ENCODE data around the gene RCBTB2.

GRCh38 chr13:46578836-46579500, 26.0 kb downstream of the LRCH1 start:
- PRO-cap: no peak

- PRO-cap: no peak
Observed at GRCh38 chr13:46660586-46661494, 107.9 kb downstream of the LRCH1 start.

GRCh38 chr13:46751601-46752458, 45.1 kb downstream of the ESD start:
- PRO-cap: no peak

DNA sequence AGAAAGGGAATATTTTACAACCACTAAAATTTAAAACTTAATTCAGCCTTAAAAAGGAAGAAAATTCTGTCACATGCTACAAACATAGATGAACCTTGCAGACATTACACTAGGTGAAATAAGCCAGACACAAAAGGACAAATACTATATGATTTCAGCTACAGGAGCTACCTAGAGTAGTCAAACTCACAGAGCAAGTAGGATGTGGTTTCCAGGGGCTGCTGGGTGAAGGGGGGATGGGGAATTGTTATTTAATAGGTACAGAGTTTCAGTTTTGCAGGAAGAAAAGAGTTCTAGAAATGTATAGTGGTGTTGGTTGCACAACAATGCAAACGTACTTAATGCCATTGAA, 46.8 kb upstream of the ITM2B start:
- PRO-cap: no peak

- PRO-cap: no peak
Observed at GRCh38 chr13:48231940-48232466, 1.0 kb upstream of the ITM2B start.

DNA sequence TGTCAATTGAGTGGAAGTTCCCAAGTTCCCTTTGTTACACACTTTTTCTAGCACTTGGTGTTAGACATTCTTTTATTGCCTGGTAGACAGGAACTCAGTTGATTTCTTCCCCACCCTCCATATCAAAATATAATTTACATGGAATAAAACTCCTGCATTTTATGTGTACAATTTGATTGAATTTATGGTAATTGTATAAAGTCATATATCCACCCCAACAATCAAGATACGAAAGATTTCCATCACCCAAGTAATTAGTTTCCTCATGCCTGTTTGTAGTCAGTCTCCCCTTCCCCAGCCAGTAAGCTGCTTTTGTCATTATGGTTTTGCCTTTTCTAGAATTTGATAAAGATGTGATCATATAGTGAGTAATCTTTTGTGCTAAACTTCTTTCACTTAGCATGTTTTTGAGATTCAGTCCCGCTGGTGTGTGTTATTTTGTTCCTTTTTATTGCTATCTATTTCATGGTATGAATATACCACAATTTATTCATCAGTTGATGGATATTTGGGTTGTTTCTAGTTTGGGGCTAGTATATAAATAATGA, 15.9 kb downstream of the ITM2B start:
- PRO-cap: no peak

GRCh38 chr13:48394684-48395346, 18.1 kb downstream of the LPAR6 start:
- PRO-cap: no peak

DNA sequence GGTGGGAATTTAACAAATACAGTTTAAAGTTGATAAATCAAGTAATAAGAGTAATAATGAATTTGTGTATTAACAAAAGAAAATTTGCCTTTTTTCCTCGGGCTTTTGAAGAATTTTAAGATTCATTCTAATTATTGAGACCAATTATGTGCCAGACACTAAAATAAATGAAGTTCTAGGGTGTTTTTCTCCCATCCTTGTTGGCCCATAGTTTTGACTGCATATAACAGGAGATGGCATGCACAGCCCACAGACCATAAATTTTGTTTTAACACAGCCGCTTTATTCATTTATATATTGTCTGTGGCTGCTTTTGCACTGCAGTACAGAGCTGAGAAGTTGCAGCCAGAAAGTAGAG, 7.7 kb downstream of the LPAR6 start:
- PRO-cap: no peak

DNA sequence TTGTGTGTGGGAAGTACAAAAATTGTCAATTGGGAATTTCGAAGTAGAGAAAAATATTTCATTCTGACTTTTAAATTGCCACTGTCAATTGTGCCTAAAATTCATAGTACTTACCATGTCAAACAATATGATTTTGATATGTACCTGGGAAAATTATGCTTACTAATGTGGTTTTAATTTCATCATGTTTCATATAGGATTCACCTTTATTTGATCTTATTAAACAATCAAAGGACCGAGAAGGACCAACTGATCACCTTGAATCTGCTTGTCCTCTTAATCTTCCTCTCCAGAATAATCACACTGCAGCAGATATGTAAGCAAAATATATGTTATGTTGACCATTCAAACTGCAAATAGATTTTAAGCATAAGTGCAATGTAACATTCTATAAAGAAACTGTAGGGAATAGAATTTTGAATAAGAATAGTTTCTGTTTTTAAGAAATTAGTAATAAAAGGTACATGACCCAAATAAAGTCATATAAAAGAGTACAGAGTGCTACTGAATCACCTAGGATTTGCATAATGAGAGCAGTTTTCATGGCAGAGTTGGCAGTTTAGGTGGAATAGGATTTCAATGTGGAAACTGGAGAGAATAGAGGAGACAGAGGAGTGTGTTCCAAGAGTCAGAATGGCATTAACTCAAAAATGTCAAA, 40.0 kb upstream of the LPAR6 start:
- PRO-cap: no peak

- PRO-cap: no peak
Observed at GRCh38 chr13:48491255-48491940, 41.5 kb downstream of the RCBTB2 start.

GRCh38 chr13:48532344-48533536, at the start of gene RCBTB2:
Gene RCBTB2 (minus strand): TSS chr13:48533080.
- PRO-cap: bidirectional peak, plus-strand start at chr13:48532840, minus-strand start at chr13:48532752

DNA sequence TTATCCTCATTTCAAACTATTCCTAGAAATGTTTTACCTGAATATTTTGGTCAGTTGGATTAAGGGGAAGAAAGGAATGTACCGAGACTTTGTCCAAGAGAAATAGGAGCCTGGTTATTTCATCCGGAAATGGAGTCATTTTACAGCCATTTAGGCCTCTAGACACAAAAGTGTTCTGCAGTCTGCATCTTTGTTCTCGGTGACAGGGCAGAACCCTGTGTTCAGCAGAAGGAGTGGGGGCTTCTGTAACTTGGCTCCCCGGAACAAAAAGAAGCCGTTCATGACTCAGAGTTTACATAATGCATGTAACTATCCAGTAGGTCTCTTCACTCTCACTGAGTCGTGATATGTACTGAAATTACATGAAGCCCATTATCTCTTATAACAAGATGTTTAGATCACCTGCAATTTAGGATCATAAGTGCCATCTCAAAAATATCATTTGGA, 21.6 kb upstream of the FNDC3A start:
- PRO-cap: no peak

- PRO-cap: no peak
Observed at GRCh38 chr13:49096416-49097141, 120.9 kb downstream of the FNDC3A start.

GRCh38 chr13:49304900-49305620, 57.3 kb downstream of the CDADC1 start:
- PRO-cap: no peak

DNA sequence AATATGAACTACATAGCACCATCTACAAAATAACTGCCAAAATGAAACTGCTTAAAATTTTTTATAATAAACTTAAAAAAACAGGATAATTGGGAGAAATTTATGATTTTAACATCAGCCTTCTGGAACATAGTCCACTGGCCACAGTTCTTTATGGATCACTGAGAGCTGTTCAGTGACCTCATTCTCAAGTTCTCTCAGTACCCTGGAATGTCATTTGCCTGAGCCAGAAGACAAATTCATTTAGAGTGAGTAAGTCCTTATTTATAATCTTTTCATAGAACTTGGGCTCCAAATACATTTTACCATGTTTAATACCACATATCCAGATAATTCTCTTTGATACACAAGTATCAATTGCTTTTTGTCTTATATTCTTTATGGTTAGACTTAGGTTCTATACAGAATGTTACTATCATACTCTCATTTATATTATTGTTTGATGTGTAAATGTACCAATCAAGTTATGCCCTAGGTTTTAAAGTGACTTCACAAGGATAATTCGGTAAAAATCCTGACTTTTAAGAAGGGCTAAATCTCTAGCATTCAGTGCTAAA, 87.6 kb downstream of the CAB39L start:
- PRO-cap: no peak

- PRO-cap: no peak
Observed at GRCh38 chr13:49454765-49454964, 10.6 kb downstream of the SETDB2 start.

DNA sequence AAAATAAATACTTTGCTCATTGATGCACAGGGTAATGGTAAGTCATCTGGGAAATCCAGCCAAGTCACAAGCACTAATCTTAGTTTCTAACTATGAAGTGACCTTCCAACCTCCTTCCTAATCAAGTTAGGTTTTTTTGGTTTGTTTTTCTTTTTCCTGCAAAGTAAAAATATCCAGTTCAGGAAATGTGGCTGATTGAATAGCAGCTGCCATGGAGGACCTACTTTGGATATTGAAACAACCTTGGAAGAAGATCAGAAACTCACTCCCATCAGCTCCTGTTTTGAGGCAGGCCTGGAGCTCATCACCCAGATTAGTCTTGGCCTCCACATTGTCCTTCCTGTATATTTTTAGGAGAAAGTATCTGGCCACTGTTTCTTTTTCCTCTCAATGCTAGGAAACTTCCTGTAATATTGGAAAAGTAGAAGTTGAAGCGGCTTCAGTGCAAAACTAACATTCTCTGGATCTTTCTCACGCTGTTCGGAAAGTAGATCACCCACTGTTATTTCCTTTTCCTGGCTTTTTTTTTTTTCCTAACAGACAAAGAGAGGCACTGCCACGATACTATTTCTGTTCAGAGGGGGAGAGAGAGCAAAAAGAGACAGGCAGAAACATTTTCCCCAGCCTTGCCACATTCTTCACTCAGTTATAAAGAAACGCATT, 12.2 kb upstream of the ARL11 start:
- PRO-cap: no peak

DNA sequence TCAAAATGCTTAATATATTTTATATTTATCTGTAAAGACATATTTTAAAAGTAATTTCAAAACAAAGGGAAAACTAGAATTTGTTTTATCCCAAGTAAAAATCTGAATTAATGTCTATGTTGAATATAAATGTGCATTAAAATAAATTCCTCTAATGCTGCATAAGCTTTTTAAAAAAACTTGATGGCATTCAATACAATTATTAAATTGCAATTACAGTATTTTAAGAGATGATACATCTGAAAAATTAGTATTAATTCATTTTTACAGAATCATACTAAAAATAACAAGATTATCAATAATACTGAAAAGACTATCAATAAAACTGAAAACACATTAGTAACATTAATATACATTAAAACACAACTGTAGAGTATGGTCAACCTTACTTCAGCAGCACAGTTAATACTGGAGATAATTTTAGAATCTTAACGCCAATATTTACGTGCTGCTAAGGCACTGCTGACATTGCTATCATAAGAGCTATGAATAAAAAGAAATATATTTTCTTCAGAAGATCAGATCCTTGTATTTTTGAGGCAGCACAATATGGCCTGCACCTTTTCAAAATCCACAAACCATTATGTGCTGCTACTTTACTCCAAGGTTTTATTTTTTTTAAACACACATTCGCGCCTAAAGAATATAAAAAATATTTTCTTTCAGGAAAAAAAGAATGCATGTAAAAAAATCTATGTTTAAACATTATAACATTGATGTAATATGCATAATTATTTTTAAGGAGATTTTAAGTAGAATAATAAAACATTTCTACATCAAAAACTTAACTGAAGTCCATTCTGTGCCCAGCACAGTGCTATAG, 33.6 kb downstream of the KCNRG start:
- PRO-cap: no peak

GRCh38 chr13:50104788-50105470, 89.7 kb downstream of the KCNRG start:
- PRO-cap: no peak

- PRO-cap: no peak
Observed at GRCh38 chr13:50393609-50394168, 378.4 kb downstream of the KCNRG start.